PC-3 (cell line): ENCODE measurements around a stretch of chr14.

- RAMPAGE, long total RNA, result no peak
Observed at GRCh38 chr14:75429734-75429938, 1.8 kb downstream of the JDP2 start.

GRCh38 chr14:75435551-75436019 lies 7.8 kb downstream of the JDP2 start:
- RAMPAGE, long total RNA, result no peak

- RAMPAGE, long total RNA, result no peak
Observed at GRCh38 chr14:75469007-75469950, 41.5 kb downstream of the JDP2 start.

GRCh38 chr14:75522943-75523469 lies 737 bp downstream of the BATF start:
- RAMPAGE, long total RNA, result no peak

- RAMPAGE, long total RNA, result no peak
Observed at GRCh38 chr14:75523767-75524313, 1.6 kb downstream of the BATF start.

GRCh38 chr14:75559754-75560352 lies 18.6 kb upstream of the FLVCR2 start:
- RAMPAGE, long total RNA, result no peak

DNA sequence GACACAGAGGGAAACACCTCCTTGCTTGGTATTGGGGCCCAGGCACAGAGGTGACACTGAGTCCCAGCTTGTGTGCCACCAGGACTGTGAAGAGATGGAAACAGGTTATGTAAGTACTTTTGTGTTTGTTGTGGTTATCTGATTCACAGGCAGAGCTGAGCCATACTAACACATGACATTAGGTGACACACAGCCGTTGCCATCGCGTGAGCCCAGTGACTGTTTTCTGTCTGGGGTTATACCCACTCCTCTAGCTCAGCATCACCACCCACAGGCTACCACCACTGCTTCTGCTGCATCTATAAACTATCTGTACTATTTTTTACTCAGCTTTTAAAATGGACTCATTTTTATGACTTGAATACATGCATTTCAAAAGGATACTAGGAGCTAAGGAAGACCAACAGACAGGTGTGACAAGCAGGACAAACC lies 12.0 kb upstream of the FLVCR2 start:
- RAMPAGE, long total RNA, result no peak

DNA sequence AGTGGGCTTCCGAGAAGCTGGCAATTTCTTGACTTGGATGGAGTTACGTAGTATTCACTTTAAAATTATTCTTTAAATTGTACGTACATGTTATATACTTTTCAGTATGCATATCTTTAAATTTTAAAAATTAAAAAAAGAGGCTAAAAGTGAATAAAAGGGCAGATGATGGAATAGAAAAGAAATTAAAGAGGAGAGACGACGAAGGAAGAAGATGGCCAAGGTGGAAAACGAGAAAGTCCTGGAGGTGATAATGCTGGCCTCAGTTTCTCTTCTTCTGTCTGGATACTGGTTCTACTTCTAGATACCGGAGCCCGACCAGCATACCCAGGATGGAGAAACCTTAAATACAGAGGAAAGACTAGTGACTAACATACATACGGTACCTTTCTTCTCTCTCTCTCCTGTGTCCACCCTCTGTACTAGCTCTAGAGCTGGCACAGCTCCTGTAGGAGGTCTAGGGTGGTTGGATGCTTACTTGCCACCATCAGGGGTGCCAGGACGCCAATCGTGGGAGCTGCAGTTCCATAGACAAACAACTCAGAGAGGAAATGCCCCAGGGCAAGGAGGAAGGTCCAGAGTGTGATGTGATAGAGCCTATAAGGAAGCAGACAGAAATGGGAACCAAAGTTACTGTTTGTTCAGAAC lies 9.3 kb downstream of the ERG28 start:
- RAMPAGE, long total RNA, result no peak

- RAMPAGE, long total RNA, result no peak
Observed at GRCh38 chr14:75775302-75775828, 114.3 kb downstream of the TTLL5 start.

DNA sequence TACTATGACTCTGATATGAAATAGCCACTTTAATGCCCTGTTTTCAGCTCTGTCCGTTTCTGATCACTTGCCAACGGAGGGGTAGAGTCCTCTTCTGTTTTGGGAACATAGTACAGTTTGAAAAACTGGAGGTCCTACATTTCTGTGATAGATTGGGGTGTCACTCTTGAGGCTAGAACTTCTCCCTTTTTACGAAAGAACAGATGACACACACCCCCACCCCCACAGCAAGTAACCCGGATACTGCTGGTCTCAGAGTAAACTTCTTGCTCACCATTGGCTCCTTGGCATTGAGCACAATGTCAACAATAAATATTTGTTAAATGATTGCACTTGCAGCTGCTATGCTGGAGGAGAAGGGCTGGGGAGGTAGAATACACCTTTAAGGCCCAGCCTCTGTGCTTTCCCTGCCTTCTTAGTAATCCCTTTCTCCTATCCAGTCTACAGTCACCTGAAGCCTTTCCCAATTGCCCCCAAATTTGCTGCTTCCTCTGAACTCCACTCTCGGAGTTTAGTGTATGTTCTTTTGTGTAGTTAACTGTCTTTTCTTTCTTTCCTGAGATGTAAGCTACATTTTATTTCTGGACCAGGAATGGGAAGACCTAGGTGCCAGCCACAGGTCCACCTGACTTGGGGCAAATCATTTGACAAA lies 149.8 kb downstream of the TGFB3 start:
- RAMPAGE, long total RNA, result no peak

GRCh38 chr14:75899751-75900035 lies 82.1 kb downstream of the TGFB3 start:
- RAMPAGE, long total RNA, result no peak

GRCh38 chr14:75911856-75912544 lies 69.8 kb downstream of the TGFB3 start:
- RAMPAGE, long total RNA, result no peak

GRCh38 chr14:75981400-75981802 lies 394 bp downstream of the TGFB3 start:
- RAMPAGE, long total RNA, result no peak

GRCh38 chr14:75989109-75989549 lies 3.6 kb downstream of the IFT43 start:
- RAMPAGE, long total RNA, result no peak

DNA sequence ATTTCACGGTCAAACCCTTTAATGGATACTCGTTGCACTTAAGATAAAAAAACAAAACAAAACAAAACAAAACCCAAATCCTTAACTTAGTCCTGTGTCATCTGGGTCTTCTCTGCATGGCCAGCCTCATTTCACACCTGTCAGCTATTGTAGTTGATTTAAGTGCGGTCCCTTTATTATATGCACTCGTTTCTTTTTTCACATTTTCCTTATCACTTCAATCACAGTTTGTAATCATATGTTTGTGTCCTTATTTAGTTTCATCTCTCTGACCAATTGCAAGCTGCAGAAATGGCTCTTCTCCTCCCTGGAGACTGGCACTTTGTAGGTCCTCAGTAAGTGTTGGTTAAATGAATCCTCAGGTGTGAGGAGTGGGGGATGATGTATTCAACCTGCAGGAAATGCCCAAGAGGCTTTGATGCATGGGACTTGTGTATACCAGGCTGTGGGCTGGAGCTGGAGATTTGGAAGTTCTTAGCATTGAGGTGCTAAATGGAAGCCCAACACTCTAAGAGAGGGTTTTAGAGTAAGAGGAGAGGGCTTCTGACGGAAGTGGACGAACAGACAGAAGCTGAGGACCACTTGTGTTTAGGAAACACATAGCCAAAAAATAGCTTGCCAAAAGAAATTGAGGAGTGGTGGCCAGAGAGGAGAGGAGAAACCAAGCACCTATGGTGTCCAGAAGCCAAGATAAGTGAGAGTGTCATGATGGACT lies 12.5 kb downstream of the IFT43 start:
- RAMPAGE, long total RNA, result no peak

DNA sequence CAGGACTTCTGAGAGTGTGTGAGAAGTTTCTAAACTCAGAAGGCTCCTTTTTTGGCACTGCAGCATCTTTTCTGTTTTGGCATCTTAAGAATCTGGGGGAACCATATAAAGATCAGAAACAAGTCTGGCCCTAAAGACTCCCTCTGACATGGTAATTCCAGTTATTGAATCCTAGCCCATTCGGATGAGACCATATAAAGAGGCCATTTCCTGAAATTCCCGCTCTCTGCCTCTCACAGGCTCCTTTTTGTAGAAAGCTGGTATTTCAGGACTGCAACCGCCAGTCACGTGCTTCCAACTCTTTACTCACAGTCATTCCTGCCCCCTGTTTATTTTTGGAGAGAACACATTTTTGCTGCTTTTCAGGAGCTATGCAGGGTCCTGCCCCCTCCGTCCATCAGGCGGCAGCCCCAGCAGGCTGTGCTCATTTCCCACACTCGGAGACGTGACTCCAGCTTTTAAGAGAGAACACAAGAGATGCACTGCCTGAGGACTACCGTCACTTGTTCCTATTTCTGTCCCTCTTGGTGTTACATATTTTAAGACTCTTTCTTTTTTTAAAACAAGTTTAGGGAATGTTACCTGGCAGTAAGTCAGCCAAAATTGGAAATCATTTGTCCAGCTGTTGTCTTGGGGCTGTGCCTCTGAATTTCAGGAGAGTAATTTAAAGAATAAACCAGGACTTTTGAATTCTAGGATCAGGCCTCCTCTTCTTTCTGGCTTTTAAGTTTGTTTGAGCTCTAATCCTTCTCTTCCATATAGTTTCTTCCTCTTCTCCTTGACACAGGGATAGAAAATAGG lies 26.9 kb downstream of the IFT43 start:
- RAMPAGE, long total RNA, result no peak

DNA sequence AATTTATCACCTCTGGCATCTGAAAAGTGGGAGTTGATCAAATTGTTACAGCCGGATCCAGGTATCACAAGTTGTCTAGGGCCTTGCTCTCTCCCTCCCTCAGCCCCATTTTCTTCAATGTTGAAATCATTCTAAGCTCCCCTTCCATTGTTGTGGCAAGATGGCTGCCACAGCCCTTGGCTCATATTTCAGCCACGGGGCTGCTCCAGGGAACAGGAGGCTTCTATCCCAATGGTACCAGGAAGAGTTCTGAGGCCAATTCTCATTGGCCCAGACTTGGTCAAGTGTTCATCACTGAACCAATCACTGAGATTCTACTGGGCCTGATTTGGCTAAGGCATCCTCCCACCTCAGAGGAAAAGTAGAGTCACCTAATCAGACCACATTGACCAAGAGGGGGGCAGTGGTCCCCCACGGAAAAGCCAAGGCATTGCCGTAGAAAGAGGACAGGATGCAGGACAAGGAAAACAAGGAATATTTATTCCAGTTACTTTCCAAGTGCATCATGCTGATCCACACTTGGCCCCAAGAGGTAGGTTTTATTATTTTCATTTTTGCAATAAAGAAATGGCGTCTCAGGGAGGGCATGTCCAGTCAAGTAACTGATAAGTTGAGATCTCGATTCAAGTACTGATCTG lies 106.3 kb downstream of the GPATCH2L start:
- RAMPAGE, long total RNA, result no peak

DNA sequence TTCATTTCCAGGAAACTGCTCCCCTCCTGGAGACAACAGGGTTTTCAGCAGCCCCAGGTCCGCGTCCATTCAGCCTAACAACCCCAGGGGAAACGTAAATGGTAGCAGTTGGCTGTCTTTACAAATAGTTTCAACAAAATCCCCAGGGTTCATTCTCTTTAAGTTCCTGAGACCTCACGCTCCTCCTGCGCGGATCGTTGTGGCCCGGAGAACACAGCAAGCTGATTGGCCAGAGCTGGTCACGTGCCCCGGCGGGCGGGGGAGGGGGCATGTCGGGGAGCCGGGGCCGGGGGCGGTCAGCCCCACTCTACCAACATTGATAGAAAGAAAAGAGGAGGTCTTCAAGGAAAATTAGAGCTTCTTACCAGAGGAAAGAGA lies 108.2 kb upstream of the ESRRB start:
- RAMPAGE, long total RNA, result no peak

- RAMPAGE, long total RNA, result no peak
Observed at GRCh38 chr14:76515561-76515942, 139.6 kb downstream of the ESRRB start.

DNA sequence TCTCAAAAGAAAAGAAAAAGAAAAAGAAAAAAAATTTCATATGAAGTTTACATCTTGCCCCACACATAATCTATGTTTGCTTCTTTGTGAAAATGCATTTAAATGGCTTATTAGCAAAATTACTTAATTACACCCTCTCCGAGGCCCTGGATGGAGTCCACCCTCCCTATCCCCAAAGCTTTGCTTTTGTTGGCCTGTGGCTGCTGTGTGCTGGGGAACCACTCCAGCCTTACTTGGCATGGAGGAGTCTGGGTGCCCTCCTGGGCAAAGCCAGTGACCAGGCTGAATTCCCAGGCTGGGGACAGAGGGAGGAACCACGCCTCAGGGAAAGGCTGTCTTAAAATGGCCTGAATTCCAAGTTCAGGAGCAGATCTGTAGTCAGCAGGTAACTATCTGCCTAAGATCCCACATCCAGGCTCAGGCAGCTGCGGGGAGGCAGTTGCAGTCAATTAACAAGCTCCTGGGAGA lies 11.0 kb downstream of the VASH1 start:
- RAMPAGE, long total RNA, result no peak